ENCODE measurements around a stretch of chr20.

GRCh38 chr20:36644193-36644676, 1.8 kb downstream of the SLA2 start:
- PRO-cap = no peak

GRCh38 chr20:36644677-36644942, 1.4 kb downstream of the SLA2 start:
- PRO-cap = no peak

- PRO-cap = no peak
These were observed 26.7 kb downstream of the SOGA1 start for GRCh38 chr20:36836632-36837130.

DNA sequence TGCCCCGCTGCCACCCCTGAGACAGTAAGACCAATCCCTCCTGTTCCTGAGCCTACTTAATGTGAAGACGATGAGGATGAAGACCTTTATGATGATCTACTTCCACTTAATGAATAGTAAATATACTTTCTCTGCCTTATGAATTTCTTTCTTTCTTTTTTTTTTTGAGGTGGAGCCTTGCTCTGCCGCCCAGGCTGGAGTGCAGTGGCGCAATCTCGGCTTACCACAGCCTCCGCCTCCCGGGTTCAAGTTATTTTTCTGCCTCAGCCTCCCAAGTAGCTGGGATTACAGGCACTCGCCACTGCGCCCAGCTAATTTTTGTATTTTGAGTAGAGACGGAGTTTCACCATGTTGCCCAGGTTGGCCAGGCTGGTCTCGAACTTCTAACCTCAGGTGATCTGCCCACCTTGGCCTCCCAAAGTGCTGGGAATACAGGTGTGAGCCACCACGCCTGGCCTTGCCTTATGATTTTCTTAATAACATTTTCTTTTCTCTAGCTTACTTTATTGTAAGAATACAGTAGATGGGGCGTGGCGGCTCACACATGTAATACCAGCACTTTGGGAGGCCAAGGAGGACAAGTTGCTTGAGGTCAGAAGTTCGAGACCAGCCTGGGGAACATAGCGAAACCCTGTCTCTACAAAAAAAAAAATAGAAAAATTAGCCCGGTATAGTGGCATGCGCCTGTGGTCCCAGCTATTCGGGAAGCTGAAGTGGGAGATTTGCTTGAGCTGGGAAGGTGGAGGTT, 37.1 kb downstream of the SAMHD1 start:
- PRO-cap = no peak

DNA sequence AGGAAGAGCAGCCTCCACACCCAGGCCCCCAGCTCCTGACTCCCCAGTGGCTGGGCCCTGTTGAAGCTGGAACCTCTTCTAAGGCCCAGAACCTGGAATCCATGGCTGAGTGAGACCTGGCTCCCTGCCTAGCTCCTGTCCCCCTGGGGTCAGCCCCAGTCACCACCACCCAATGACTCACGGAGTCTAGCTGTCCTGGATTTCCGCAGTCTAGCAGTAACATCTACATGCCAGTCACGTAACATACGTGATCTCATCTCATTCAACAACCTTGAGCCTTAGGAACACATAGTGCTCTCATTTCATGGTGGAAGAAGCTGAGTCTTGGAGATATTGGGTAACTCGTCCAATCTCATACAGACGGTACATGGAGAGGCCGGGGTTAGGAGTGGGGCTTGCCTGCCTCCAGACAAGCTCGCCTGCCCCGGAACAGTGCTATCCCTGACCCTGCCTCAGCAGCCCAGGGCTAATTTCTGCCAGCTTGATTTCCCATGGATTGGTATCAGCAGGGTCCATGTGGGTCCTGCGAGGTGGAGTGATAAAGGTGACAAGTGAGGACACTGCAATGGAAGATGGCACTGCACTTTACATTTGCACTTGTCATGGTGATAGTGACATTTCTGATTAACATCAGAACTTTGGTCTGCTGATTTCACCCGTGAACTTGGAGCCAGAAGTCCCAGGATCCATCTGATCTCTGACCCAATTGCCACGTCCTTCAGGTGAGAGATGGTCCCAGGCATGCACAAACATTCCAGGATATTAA, 9.5 kb upstream of the GHRH start:
- PRO-cap = no peak

GRCh38 chr20:37294272-37294643, 4.8 kb downstream of the MANBAL start:
- PRO-cap = no peak

GRCh38 chr20:37300951-37302093, 11.9 kb downstream of the MANBAL start:
- PRO-cap = no peak

DNA sequence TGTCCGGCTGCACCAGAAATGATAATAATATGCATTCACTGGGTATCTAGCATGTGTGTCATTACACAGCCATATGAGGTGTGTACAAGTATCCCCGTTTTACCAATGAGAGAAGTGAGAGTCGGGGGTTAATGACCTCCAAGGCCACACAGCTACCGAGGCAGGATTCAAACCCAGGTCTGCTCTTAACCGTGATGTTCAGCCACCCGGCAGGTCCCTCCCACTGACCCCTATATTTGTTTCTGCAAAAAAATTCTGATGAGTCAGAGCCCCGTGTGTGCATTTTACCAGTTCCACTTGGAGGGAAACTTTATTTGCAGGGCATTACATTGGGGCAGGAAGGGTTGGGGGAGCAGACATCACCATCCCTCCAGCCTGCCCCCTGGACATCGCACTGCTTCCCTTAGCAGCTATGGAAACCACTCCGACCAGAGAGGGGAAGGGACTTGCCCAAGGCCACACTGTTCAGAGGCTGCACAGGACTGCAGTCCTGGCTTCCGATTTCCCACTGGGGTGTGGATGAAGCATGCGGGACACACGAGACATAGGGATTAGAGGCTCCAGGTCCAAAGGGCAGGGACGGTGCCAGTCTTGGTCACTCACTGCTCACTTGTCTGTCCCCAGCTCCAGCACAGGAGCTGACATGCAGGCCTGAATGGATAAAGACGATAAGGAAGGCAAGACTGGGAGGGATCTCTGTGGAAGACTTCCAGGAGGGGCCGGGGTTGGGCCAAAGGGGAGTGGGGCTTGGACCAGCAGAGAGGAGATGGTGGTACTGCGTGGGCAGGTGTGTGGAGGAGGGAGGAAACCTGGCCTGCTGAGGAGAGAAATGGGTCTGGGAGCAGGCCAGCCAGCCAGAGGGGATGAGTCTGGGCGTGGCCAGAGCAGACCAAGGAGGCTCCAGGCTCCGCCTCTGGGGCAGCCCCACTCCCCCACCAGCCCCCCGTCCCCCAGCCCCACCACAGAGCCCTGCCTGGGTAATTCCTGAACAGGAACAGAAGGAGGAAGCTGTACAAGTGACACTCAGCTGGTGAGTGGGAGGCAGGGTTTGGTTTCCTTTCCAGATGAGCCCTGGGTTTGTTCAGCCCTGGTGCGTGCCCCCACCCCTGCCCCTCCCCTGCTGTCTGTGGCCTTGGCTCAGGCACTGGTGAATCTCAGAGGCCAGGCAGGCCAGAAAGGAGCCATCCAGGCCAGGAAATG, 9.9 kb upstream of the SRC start:
- PRO-cap = no peak

DNA sequence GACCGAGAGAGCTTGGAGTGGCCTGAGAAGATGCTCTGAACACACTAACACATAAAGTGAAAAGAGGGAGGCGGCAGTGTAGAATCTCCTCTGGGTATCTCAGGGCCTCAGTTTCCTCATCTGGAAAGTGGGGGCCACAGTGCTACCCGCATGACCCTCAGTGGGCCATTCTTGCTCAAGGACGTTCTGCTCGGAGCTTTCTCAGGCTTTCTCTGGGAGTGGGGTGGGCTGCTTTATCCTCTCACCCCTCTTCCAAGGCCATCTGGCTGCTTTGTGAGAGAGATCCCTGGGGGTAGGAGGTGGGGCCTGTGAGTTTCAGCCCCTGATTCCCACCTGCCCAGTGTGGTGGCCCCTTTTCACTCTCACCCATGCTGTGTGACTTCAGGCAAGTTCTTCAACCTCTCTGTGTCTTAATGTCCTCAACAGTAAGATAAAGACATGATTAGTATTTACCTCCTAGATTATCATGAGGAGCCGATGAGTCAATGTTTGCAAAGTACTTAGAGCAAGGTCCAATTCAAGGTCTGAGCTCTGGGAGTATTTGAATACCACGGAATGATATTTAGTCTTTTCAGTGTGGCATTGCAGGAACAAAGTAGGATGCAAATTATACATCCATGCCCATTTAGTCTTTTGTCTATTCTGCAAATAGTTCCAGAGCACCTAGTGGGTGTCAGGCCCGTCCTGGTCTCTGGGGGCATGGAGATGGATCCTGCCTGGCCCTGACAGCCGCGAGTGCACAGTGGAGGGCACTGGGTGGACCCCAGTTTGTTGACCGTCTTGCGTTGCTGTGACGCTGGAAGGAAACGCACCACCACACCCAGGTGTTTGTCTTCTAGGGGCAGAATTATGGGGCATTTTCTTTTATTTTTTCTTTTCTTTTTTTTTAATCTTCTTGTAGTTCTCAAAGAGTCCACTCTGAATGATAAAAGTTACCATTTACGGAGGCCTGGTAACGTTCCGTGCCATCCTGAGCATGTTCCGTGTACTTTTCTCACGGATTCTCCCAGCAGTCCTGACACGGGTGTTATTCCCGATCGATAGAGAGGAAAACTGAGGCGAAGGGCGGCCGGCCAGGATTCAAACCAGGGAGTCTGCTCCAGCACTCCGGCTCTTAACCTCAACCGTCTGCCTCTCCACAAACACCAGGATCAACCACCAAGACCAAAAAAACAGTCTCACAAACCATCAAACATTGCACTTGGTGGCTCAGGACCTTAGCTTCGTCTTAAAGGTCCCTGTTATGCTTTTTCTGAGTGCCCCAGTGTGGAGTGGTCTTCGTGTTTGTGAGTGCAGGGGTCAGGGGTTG, 34.5 kb downstream of the SRC start:
- PRO-cap = no peak

- PRO-cap = no peak
These were observed 36.2 kb downstream of the SRC start for GRCh38 chr20:37382190-37382497.

DNA sequence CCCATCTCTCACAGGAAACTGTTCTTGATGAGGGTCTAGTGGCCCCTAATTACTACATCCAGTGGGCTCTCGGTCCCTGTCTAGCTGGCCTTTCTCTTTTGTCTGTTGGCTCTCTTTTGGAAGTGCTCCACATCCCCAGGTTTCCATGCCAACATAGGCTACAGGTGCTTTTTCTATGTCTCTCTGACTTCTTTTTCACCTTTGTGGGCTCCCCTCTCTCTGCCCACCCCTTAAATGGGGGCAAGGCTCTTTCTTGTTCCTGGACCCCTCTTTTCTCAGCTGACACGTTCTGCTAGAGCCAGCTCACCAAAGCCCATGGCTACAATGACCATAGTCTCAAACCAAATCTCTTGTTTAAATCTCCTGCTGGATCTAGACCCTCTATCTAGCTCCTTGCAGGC, 14.4 kb upstream of the NNAT start:
- PRO-cap = no peak

- PRO-cap = bidirectional peak, plus-strand start at chr20:37526515, minus-strand start at chr20:37526524
These were observed 1.5 kb downstream of the BLCAP start for GRCh38 chr20:37525981-37526846.

DNA sequence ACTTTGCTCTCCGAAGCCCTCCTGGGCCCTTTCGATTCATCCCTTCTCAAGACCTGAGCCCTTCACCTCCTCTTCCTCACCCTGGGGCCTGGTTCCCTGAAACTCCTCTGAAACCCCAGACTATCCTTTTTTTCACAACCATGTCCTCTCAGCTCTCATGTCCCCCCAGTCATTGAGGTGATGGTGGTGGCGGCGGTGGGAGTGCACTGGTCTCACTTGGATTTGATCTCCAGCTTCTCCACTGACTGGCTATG, 395 bp downstream of the CTNNBL1 start:
- PRO-cap = no peak

GRCh38 chr20:37986824-37987528, 46.3 kb downstream of the TTI1 start:
- PRO-cap = no peak

GRCh38 chr20:38108766-38109520, 56.1 kb downstream of the TGM2 start:
- PRO-cap = no peak

- PRO-cap = bidirectional peak, plus-strand start at chr20:38152839, minus-strand start at chr20:38152714
These were observed 12.6 kb downstream of the TGM2 start for GRCh38 chr20:38152022-38153356.

GRCh38 chr20:38163482-38163917, 1.6 kb downstream of the TGM2 start:
- PRO-cap = no peak

- PRO-cap = no peak
These were observed 5.2 kb upstream of the BPI start for GRCh38 chr20:38298602-38299406.

GRCh38 chr20:38345779-38346213, 486 bp upstream of the LBP start:
- PRO-cap = no peak

- PRO-cap = no peak
These were observed 23.3 kb downstream of the LBP start for GRCh38 chr20:38369444-38370026.